ENCODE data around the genes TTL and NT5DC4.

- PRO-cap, result no peak
- RAMPAGE, long total RNA, 3 experiments, result no peak in any of the 3 experiments
Observed at GRCh38 chr2:111920114-111920474, 21.7 kb downstream of the MERTK start.

- PRO-cap, result no peak
- RAMPAGE, long total RNA, 3 experiments, result no peak in any of the 3 experiments
Observed at GRCh38 chr2:112082465-112082819, 27.4 kb downstream of the TMEM87B start.

GRCh38 chr2:112089216-112089761, 34.2 kb downstream of the TMEM87B start:
- PRO-cap, result no peak
- RAMPAGE, long total RNA, 3 experiments, result start-site peak on the plus strand in 1 of 3 experiments, at chr2:112089545-112089673 at its widest, 5 reads per replicate

DNA sequence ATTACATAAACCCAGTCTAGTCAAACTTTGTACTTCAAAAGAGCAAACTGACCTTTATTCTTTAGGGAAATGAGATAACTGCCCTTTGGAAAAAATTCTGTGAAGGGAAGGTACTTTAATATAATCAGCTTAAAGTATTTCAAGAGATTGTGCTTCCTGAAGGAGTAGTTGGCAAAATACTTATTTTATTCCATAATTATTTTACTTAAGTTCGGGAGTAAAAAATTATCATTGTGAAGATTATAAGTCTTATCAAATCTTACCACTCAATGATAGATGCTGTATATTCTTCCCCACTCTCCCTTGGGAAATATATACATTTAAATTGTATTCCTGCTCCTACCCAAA, 42.0 kb downstream of the ZC3H6 start:
- PRO-cap, result no peak
- RAMPAGE, long total RNA, 3 experiments, result no peak in any of the 3 experiments

DNA sequence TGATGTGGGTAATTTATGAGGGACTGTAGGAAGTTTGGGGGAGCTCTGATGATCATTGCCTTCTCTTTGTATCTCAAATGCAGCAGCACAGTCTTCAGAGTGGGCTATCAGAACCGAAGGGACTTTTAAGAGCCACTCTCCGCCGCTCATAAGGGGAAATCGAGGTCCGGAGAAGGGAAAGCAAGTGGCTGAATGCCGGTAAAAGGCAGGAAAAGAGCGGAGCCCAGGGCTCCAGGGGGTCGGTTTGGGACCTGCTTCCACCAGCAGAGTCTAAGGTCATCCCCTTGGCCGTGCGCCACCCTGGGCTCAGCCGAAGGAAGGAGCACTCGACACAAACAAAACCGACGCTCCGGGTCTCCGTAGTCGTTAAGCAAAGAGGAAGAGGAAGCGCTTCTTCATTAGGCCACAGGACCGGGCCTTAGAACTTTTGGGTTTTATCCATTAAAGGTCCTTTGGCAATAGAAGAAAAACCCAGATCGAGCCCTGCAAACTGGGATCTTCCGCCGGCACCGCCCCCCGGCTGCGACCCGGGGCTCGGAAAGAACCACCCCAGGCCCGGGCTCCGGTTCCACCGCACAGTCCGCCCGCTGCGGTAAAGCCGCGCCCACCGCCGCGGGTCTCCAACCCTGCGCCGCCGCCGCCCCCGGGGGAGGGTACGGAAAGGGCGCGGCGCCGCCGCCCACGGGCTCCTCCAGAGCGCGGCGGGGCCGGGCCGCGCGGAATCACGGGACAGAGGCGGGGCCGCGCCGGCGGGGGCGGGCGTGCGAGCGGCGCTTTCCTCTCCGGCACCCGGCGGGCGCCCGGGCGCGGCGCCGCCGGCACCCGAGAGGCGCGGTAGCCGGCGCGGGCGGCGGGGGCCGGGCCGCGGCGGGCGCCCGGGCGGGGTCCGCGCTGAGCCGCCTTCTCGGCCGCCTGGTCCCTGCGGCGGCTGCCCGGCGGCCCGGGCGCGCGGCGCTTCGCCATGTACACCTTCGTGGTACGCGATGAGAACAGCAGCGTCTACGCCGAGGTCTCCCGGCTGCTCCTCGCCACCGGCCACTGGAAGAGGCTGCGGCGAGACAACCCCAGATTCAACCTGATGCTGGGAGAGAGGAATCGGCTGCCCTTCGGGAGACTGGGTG, at the start of gene TTL:
TTL (plus strand) TSS at position 773 of the 1,121 bp plus-strand sequence.
- PRO-cap, result bidirectional peak, plus-strand start at position 732 of the sequence, minus-strand start at position 594 of the sequence
- RAMPAGE, long total RNA, 3 experiments, result no peak in any of the 3 experiments

GRCh38 chr2:112483036-112483521, 1.1 kb downstream of the TTL start:
- PRO-cap, result no peak
- RAMPAGE, long total RNA, 3 experiments, result no peak in any of the 3 experiments

DNA sequence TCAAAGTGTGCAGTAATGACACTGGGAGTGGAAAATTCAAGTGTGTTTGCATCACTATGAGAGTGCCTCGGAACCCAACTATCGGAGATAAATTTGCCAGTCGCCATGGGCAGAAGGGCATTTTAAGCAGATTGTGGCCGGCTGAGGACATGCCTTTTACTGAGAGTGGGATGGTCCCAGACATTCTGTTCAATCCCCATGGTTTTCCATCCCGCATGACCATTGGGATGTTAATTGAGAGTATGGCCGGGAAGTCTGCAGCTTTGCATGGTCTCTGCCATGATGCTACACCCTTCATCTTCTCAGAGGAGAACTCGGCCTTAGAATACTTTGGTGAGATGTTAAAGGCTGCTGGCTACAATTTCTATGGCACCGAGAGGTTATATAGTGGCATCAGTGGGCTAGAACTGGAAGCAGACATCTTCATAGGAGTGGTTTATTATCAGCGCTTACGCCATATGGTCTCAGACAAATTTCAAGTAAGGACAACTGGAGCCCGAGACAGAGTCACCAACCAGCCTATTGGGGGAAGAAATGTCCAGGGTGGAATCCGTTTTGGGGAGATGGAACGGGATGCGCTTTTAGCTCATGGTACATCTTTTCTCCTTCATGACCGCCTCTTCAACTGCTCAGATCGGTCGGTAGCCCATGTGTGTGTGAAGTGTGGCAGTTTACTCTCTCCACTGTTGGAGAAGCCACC, 9.4 kb upstream of the CHCHD5 start:
- PRO-cap, result no peak
- RAMPAGE, long total RNA, 3 experiments, result no peak in any of the 3 experiments

DNA sequence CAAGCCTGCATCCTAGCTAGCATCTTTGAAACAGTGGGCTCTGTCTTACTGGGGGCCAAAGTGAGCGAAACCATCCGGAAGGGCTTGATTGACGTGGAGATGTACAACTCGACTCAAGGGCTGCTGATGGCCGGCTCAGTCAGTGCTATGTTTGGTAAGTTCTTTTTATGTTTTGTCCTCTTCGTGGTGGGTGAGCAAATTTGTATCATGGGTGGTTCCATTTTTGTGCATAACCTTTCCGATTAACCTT, 1.2 kb downstream of the SLC20A1 start:
- PRO-cap, result no peak
- RAMPAGE, long total RNA, 3 experiments, result no peak in any of the 3 experiments

DNA sequence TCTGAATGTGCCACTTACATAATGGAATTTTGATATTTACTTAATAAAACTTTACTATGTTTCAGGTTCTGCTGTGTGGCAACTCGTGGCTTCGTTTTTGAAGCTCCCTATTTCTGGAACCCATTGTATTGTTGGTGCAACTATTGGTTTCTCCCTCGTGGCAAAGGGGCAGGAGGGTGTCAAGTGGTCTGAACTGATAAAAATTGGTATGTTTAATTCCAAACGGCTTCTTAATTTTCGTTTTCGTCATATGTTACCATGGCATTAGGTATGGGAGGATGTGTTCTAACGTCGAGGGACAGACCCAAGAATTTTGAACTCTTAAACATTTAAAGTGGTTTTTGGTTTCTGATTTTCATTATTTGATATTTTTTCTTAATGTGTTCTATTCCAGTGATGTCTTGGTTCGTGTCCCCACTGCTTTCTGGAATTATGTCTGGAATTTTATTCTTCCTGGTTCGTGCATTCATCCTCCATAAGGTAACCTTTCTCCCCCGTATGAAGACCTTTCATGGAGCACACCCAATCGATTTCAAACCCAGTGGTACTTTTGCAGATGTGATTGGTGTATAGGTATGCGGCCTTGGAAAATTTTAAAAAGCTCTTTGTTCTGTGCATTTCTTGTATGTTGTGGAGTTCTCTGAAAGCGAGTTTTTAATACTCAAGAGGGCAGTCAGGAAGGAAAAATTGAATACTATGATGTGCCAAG, 1.7 kb downstream of the SLC20A1 start:
- PRO-cap, result no peak
- RAMPAGE, long total RNA, 3 experiments, result no peak in any of the 3 experiments

DNA sequence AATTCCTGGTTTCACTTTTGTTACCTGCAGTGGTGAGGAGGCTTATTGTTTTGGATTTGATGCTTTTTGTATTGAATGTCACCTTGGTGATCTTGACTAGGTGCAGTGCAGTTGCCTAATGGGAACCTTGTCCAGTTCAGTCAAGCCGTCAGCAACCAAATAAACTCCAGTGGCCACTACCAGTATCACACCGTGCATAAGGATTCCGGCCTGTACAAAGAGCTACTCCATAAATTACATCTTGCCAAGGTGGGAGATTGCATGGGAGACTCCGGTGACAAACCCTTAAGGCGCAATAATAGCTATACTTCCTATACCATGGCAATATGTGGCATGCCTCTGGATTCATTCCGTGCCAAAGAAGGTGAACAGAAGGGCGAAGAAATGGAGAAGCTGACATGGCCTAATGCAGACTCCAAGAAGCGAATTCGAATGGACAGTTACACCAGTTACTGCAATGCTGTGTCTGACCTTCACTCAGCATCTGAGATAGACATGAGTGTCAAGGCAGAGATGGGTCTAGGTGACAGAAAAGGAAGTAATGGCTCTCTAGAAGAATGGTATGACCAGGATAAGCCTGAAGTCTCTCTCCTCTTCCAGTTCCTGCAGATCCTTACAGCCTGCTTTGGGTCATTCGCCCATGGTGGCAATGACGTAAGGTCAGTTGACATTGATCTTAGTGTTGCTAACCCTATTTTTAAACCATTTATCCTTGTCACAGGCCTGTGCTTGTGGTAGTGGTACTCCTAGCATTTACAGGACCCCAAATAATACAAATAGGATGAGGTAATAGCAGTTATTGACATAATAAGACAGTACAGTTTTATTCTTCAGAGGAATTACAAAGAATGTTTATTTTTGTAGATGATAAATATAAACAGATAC, 13.6 kb downstream of the SLC20A1 start:
- PRO-cap, result no peak
- RAMPAGE, long total RNA, 3 experiments, result no peak in any of the 3 experiments

- PRO-cap, result no peak
- RAMPAGE, long total RNA, 3 experiments, result no peak in any of the 3 experiments
Observed at GRCh38 chr2:112662770-112663987, 17.4 kb downstream of the SLC20A1 start.

DNA sequence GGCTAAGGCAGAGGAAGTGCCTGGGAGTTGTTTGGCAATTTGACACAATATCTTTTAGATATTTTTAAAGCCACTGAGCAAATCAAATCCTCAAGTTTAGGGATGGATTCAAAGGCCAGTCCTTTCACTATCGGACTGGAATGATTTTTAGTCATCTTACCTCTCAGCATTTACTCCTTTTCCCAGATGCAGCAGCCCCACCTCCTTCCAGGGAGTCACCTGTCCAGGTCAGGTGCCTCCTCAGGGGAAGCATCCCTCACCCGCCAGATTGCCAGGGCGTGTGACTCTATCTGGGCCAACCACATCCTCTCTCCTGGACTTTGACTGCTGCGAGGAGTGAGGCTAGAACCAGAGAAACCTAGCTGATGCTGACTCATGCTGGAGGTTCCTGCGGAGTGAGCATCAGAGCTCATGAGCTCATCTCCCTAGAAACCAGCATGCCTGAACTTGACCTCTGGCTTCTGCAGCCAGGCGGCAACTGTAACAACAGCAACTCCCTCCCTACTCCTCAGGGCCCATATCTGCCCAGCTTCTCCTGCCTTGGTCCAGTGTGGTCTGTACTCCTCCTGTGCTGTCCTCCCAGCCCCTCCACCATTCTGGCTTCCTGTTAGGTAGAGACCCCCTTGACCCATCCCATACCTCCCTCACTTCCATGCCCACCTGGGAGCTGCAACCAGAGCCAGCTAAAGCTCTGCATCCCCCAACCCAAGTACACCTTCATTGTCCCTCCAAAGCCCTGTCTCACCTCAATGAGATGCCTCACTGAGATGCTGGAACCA, 28.3 kb upstream of the NT5DC4 start:
- PRO-cap, result no peak
- RAMPAGE, long total RNA, 3 experiments, result no peak in any of the 3 experiments

GRCh38 chr2:112720605-112721240, at the start of gene NT5DC4:
Gene NT5DC4, plus strand, starts transcription at chr2:112721020.
- PRO-cap, result no peak
- RAMPAGE, long total RNA, 3 experiments, result no peak in any of the 3 experiments

DNA sequence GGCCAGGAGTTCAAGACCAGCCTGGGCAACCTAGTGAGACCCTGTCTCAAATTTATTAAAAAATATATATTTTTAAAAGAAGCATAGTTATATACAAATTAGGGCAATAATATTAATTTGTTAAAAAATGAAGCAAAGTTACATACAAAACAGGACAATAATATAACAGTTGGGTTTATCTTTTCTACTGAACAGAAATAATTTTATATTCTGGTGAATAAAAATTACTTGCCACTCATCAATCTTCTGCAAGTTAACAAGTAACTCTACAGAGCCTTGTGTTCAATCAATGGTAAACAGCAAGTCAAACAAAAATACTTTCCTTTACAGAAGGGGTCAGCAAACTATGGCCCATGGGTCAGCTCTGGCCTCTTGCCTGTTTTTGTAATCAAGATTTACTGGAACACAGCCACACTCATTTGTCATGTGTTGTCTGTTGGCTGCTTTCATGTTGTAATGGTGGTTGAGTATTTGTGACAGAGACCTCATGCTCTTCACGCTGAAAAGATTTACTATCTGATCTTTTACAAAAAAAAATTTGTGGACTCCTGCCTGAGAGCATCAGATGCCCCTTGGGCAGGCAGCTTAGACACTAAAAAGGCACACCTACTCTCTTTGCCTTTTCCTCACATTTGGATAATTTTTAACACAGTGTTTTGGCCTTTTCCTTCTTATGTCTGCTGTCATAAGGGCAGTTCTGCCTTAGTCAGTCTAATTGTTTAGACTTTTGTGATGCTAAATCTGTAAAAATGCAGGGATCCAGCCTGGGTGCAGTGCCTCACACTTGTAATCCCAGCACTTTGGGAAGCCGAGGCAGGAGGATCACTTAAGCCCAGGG, 18.5 kb downstream of the IL1B start:
- PRO-cap, result no peak
- RAMPAGE, long total RNA, 3 experiments, result no peak in any of the 3 experiments

DNA sequence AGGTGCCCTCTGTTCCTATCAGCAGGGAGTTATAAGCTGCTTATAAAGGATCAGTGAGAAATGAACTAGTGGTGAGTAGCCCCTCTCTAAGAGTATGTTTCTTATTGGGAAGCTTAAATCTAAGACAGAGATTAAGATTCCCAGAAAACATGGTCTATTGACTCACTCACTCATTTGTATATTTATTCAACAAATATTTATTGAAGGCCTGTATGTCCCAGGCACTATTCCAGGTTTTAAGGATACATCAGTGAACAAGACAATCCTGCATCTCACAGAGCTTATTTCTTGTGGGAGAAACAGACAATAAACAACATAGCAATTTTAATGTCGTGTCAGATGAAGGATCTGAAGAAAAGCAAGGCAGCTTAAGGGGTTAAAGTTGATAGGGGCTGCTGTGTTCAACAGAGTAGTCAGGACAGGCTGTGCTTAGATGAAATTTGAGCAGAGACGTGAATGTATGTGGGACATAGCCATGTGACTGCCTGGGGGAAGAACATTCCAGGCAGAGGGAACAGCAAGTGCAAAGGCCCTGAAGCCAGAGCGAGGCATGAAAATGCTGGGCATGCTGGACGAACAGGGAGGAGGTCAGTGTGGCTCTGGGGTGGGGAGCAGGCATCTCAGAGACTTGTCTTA, 14.8 kb upstream of the PSD4 start:
- PRO-cap, result no peak
- RAMPAGE, long total RNA, 3 experiments, result no peak in any of the 3 experiments

GRCh38 chr2:113217538-113218258, 43.9 kb downstream of the PSD4 start:
- PRO-cap, result no peak
- RAMPAGE, long total RNA, 3 experiments, result no peak in any of the 3 experiments

- PRO-cap, result no peak
- RAMPAGE, long total RNA, 3 experiments, result no peak in any of the 3 experiments
Observed at GRCh38 chr2:113225479-113226551, 52.0 kb downstream of the PSD4 start.

DNA sequence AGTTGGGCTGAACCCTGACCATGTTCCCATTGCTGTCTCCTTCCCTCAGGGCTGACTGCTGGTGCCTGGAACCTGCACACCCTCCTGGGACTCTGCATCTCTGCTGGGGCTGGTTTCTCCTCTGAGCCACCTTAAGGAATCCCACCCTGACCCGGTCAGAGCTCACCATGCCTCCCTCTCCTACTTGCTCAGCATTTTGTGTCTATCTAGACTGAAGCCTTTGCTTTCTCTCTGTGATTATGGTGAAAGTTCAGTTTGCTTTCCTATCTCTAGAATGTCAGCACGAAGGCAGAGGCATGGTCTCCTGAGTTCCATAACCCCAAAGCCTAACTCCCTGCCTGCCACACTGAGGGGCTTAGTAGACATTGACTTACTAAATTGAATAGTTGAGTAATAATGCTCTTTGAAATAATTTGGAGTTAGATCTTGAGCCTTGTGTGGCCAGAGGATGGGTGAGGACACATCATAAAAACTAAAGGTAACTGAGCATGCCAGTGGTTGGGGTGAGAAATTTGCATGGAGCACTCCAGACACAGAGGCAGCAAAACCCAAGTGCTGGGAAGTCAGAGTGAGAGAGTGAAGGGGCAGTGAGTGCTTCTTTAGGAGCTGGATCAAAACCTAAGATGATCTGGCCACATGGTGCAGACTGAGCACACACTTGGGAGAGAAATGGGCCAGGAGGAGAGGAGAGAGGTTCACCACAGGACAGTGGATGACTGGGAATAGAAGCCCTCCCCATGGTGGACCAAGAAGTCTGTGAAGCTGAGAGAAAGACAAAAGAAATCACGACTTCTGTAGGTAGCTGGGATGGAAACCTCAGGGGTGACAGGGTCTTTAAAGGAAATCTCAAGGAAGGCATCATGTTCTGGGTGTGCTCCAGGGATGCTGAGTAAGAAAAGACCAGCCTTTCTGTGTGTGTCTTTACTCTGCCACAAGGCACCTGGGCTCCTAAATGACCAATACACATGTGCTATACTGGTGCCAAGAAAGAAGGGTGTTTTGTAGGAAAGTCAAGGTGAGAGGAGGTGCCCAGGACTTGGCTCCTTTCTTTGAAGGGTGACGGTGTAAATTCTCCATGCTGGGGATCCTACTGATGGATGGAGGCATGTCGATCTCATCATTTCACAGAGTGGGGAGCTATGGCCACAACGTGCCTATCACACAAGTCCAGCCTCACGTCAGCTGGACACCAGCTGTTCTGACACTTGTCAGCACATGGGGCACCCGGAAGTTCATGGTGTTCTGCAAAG, 12.9 kb downstream of the PAX8 start:
- PRO-cap, result no peak
- RAMPAGE, long total RNA, 3 experiments, result start-site peak on the plus strand in 1 of 3 experiments, centred at position 463 of the sequence, 8 reads per replicate

GRCh38 chr2:113268244-113269052, 10.3 kb downstream of the PAX8 start:
- PRO-cap, result no peak
- RAMPAGE, long total RNA, 3 experiments, result start-site peak on the plus strand in 1 of 3 experiments, at chr2:113268416-113268555 at its widest, 8 reads per replicate

DNA sequence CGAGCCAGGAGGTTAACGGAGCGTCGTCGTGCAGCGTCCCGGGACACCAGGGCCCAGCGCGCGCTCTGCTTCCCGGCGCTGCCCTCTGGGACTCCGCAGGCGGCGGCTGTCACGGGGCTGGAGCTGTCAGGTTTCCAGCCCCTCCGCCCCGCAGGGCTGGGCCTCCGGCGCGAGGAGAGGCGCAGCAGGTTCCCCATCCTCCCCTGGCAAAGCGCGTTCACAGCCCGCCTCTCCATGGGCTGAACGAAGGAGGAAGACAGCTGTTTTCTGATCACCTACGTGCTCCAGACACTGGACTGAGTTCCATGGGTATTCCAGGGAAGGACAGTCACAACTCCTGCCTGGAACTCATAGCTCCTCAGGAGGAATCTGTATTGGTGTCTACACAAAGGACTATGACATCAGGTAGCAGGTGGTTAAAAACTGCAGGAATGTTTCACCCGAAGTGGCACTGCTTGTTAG, 12.6 kb upstream of the PAX8 start:
- PRO-cap, result no peak
- RAMPAGE, long total RNA, 3 experiments, result no peak in any of the 3 experiments

Data from tibial nerve (tissue), 3 donors.